Pericardium fibroblast (primary cell): ENCODE results near the genes TRIM31 and PPP1R18.

GRCh38 chr6:28950756-28951254 lies 27.0 kb upstream of the TRIM27 start:
- RAMPAGE, long total RNA, result no peak

DNA sequence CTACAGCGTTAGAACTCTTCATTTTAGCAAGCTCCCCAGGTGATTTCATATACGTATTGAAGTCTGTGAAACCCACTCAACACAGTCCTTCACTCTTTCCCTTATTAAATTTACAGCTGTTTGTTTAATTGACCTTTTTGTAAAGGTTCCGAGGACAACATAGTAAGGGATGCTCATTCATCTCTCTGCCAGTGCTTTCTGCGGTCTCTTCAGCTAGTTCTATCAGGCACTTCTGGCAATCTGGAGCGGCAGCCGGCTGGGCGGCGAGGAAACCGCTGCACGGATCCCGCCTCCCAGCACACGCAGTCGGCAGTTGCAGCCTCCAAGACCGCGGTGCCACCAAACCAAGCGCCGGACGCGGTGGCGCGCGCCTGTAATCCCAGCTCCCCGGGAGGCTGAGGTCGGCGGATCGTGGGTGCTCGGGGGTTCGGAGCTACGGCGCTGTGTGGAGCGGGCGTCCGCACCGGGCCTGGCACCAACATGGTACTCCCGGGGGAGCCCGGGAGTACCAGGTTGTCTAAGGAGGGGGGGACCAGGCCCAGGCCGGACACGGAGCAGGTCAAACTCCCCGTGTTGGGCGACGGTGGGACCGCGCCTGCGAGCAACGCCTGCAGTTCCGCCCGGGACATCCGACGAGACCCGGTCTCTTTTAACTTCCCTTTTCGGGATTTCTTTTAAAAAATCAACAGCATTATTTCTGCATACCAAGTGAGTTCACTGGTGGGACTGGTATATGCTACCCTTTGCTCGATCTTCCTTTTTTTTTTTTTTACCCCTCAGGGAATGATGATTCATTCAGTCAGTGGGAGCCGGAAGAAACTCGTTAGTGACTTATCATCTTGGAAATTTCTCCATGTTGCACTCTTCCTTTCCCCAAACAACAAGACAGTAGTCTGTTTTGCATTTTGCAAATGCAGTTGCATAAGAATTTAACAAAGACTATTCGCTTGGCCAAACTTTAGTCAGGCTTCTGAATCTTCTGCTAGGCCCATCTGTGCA lies 27.7 kb downstream of the ZNF311 start:
- RAMPAGE, long total RNA, result no peak

DNA sequence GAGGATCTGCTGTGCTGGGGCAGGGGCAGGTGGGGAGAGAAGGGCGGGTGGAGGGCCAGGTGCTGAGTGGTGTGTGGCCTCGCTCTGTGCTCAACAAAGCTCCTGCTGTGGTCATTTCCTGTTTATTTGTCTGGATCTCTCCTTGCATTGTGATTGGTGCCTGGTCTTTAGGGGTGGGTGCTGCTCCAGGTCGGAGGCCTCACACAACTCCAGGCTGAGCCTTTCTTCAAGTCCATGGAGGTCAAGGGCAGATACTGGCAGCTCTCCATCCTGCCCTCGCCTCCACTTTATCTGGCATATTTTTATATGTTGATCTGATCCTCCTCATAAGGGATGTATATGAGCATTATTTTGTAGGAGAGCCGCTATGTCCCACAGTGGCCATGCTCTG lies 36.2 kb downstream of the HLA-F start:
- RAMPAGE, long total RNA, result no peak

DNA sequence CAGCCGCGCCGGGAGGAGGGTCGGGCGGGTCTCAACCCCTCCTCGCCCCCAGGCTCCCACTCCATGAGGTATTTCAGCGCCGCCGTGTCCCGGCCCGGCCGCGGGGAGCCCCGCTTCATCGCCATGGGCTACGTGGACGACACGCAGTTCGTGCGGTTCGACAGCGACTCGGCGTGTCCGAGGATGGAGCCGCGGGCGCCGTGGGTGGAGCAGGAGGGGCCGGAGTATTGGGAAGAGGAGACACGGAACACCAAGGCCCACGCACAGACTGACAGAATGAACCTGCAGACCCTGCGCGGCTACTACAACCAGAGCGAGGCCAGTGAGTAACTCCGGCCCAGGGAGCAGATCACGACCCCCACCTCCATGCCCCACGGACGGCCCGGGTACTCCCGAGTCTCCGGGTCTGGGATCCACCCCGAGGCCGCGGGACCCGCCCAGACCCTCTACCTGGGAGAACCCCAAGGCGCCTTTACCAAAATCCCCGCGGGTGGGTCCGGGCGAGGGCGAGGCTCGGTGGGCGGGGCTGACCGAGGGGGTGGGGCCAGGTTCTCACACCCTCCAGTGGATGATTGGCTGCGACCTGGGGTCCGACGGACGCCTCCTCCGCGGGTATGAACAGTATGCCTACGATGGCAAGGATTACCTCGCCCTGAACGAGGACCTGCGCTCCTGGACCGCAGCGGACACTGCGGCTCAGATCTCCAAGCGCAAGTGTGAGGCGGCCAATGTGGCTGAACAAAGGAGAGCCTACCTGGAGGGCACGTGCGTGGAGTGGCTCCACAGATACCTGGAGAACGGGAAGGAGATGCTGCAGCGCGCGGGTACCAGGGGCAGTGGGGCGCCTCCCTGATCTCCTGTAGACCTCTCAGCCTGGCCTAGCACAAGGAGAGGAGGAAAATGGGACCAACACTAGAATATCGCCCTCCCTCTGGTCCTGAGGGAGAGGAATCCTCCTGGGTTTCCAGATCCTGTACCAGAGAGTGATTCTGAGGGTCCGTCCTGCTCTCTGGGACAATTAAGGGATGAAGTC lies 686 bp downstream of the HLA-G start:
- RAMPAGE, long total RNA, result no peak

DNA sequence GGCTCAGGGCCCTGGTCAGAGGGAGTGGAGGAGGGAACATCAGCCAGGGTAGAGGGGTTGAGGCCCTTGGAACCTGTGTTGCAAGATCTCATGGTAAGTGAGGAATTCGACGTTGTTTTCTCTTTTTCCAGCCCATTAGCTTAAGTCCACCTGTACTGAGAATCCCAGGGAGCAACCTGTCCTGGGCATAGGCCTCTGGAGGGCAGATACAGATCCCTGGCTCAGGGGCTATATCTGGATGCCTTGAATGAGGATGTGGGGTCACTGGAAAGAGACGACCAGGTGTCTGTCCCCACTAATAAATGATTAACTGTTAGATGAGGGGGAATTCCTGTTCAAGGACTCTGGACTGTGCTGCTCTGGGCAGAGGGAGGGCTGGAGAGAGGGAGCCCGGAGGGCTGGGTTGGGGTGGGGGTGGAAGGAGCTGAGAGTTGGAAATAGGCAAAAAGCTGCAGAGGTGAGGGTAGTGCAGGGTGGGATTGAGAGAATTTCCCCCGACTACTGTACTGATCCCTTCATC lies 34.3 kb upstream of the HLA-A start:
- RAMPAGE, long total RNA, result no peak

GRCh38 chr6:29940973-29941452 lies 1.3 kb upstream of the HLA-A start:
- RAMPAGE, long total RNA, result no peak

- RAMPAGE, long total RNA, result no peak
These were observed 23.7 kb downstream of the HLA-A start for GRCh38 chr6:29965757-29966673.

DNA sequence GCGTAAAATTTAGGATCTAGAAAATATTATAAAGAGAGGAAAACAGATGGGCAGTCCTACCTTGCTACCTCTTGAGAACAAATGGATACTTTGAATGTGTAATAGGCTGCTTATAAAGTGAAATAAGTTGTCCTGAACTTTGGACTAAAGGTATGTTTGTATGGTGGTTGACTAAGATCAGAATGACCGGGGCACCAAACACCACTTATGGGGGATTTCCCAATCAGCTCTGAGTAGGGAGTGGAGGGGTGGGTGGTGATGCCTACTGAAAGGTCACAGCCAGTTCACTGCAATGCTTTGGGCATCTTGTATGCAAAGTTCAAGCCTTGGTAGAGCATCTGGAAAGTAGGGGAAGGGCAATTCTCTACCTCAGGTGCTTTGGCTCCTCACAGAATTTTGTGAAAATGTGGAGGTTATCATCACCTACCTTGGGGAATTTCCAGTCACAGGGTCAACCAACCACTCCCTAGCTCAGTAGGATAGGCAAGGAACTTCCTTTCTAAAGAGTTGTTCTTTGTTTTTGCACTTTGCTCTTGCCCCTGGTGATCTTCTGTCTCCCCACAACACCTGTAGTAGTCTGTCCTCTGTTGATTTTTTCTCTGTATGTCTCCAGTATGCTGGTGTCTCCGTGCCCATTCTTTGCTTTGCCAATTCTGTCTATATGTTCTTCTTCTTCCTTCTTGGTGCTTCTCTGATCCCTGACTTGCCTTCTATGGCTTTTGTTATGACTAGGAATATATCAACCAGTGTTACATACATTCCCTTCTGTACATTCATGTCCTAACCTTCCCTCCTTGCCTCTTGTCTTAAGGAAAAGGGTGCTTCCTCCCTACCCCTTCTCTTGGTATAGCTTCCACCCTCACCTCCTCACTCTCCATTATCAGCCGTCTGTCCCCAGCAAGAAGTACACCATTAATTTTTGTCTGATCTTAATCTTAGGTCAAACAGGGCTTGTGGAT lies at the start of gene TRIM31:
Gene TRIM31 (minus strand): TSS at position 87 of the 959 bp plus-strand sequence.
- RAMPAGE, long total RNA, result no peak

- RAMPAGE, long total RNA, result no peak
These were observed 5.9 kb downstream of the TRIM10 start for GRCh38 chr6:30155129-30155548.

DNA sequence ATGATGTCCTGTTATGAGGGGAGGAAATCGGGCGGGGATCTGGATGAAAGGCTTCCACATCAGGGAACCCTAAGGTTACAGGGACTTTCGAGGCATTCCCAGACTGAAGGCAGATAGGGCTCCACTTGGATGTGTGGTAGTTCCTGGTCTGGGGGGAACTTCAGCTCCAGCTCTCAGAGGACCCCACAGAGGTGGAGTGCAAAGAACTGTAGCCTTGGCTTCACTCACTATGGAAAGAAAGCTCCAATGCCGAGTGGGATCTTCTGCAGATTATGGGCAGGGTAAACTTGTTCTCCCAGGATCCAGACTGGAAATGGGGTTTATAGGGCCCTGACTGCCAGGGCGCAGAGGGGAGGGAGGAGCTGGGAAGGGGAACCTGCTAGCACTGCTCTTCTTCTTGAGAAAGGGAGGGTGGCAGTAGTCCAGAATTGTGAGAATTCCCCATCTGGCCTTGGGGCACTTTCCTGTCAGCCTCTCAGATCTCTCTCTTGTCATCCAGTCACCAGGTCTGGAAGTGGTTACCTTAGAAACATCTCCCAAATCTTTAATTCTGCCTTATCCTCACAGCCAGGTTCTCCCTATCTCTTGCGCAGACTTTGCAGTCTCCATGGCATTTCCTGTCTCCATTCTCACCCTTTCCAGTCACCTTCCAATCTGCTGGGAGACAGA lies 894 bp downstream of the TRIM15 start:
- RAMPAGE, long total RNA, result no peak

DNA sequence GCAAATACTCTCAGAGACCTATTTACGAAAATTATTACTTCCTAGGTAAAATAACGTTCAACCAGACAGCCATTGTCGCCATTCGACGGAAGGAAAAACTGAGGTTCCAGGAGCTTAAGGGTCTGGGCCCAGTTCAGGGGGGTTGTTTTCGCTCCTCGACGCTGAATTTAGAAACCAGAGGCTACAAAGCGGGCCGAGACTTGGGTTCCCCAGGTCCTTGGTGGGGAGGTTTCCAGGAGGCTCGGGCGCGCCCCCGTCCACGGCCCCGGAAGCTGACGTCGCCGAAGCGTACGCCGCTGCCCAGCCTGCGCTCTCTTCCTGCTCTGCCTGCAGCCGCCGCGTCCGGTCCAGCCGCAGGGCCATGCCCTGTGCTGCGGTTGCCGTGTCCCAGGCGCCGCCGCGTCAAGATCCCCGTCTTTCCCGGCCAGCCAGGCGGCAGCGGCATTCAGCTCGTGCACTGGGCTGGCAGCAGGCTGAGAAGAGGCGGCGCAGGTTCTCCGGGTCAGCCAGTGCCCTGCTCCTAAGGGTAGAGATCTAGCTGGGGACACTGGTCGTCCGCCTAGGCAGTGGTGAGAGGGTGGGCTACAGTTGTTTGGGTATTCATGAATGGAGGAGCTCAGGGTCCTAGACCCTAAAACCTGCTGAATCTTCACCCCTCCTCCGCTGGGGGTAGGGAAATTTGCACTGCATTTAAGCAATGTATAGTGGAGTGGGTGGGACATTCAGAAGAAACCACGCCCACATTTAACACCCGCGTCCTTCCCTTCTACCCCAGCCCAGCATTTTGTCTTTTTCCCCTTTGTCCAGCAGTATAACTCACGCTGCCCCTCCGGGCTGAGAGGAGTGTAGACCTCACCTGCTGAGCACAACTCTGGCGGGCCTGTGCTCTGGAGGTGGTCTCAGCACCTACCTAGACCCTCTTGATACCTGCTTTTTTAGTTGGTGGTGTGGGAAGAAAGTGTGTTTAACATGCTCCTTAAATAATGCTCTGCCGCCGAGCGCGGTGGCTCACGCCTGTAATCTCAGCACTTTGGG lies 1.0 kb upstream of the TRIM26 start:
- RAMPAGE, long total RNA, result no peak

GRCh38 chr6:30546428-30547564 lies 9.5 kb downstream of the GNL1 start:
- RAMPAGE, long total RNA, result no peak

DNA sequence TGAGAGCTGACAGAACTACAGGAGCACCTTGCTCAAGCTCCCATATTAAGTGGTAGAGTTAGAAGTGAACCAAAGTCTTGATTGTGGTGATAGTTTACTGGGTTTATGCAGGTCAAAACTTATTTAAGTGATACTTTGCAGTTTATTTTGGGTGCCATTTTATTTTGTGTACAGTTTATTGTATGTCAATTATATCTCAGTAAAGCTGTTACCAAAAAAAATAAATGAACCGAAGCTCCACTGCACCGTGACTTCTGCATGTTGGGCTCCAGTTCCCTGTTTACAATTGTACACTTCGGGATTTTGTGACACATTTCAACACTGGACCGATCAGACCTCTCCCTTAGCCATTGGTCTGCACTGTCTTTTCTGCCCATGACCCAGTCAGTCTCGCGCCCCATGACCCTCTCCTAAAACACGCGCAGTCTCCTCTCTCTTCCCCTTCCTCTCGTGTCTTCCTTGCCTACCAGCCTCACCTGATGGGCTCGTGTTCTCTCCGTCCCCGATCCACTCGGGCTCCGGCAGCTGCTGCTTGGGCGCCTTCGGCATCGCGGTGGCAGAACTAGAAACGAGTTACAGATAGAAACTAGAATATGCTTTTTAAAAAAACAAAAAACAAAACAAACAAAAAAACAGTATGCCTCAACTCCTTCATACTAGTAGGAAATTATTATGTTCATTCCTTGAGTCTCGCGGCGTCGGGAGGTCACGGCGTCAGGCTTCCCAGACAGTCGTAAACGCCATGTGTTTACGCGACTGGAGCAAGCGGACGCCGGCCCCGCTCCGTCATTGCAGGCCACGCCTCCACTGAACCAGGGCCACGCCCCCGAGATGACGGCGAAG lies 505 bp upstream of the ABCF1 start:
- RAMPAGE, long total RNA, result no peak

- RAMPAGE, long total RNA, result no peak
These were observed 1.8 kb downstream of the PPP1R18 start for GRCh38 chr6:30684309-30685305.

DNA sequence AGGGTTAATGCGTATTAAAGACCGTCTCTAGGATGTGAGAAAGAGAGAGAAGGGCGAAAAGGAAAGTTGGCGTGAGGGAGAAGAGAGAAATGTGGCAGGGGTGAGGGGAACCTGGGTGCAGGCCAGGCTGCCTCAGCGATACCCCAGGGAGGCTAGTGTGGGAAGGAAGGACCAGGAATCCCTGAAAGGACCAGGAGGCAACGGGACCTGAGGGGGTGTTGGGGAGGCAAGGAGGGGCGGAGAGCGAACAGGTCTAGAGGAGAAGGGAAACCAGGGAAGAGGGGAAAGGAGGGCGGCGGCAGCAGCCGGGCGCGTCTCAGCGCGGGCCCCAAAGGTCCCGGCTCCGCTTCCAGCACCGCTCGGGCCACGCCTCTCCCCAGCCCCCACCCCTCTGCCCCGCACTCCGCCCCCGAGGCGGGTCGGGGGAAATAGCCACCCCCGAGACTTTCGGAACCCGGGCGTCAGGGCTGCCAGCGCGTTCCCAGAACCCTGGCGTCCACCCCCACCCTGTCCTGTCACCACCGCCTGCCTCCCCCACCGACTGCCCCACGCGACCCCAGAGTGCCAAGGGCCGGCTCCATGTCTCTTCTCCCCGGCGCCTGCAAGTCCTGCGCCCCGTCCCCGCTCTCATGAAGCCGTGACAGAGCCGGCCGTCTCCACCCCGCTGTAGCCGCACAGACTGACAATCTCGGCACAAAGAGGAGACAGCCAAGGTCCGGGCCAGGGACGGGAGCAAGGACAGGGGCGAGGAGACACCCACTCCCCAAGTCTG lies at the start of gene PPP1R18:
Gene PPP1R18 (minus strand): TSS at position 323 of the 772 bp plus-strand sequence.
- RAMPAGE, long total RNA, result start-site peak on the minus strand centred at position 318 of the sequence, 80 bp wide, 159 and 74 reads in 2 replicates

DNA sequence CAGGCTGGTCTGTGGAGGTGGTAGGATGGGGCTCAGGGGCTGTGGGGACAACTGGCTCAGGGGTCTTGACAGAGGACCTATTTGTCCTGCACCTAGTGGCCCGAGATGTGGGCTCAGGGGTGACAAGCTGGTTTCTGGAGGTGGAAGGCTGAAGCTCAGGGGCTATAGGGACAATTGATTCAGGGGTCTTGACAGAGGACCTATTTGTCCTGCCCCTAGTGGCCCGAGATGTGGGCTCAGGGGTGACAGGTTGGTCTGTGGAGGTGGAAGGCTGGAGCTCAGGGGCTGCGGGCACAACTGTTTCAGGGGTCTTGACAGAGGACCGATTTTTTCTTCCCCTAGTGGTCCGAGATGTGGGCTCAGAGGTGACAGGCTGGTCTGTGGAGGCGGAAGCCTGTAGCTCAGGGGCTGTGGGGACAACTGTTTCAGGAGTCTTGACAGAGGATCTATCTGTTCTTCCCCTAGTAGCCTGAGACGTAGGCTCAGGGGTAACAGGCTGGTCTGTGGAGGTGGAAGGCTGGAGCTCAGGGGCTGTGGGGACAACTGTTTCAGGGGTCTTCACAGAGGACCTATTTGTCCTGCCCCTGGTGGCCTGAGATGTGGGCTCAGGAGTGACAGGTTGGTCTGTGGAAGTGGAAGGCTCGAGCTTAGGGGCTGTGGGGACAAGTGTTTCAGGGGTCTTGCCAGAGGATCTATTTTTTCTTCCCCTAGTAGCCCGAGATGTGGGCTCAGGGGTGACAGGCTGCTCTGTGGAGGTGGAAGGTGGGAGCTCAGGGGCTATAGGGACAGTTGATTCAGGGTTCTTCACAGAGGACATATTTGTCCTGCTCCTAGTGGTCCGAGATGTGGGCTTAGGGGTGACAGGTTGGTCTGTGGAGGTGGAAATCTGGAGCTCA lies 12.5 kb downstream of the MDC1 start:
- RAMPAGE, long total RNA, result no peak

GRCh38 chr6:30720696-30721908 lies 950 bp downstream of the TUBB start:
- RAMPAGE, long total RNA, result no peak

DNA sequence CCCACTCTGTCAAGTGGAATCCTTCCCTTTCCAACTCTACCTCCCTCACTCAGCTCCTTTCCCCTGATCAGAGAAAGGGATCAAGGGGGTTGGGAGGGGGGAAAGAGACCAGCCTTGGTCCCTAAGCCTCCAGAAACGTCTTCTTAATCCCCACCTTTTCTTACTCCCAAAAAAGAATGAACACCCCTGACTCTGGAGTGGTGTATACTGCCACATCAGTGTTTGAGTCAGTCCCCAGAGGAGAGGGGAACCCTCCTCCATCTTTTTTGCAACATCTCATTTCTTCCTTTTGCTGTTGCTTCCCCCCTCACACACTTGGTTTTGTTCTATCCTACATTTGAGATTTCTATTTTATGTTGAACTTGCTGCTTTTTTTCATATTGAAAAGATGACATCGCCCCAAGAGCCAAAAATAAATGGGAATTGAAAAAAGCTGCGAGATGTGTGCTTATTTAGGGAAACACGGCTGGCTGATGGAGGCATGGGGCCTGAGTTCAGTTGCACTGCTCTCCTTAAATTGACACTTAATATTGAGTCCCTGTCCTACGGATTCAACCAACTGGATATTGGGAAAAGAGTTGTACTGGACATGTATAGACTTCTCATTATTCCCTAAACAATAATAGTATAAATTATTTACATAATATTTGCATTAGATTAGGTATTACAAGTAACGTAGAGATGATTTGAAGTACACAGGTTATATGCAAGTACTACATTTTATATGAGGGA lies 5.0 kb downstream of the TUBB start:
- RAMPAGE, long total RNA, result no peak

DNA sequence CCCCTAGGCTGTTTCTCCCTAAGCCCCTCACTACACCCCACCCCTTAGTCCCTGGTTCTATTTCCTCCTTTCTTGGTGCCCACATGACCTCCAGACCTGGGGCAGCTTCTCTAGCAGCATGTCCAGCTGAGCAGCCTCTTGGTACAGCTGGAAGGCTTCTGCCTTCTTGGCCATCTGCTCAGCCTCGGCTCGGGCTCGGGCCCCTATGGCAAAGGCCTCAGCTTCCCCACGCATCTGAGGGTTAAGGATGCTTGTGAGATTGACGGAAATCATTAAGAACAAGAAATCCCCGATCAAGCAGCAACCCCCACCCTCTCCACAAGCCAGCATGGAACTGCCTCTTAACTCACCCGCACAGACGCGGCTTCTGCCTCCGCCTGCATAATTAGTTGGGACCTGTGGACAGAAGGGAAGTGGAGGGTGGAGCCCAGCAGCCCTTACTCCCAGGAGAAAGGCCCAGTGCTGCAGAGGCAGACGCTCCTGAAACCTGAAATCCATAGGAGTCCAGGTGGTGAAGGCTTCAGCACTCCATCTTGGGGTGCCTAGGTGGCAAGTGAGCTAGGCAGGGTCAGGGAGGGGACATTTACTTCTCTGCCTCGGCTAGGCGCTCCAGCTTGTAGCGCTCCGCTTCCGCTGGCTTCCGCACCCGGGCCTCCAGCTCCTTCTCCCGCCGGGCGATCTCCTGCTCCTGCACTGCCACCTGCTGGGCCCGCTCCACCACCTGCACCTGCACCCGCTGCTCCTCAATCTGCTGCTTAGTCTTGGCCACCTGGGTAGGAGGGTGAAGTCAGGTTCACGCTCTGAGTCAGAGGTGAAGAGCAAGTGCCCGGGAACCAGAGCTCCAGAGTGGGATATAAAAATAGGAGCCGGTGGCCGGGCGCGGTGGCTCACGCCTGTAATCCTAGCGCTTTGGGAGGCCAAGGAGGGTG lies 10.4 kb downstream of the TUBB start:
- RAMPAGE, long total RNA, result no peak

- RAMPAGE, long total RNA, result no peak
These were observed 8.1 kb upstream of the IER3 start for GRCh38 chr6:30752094-30753176.